Smooth muscle cell (in vitro differentiated cells): Measurements from ENCODE around the genes PCOLCE, TFR2, MOGAT3 and COL26A1.

- RAMPAGE, long total RNA: no peak
Observed at GRCh38 chr7:100493503-100493860, 9.8 kb downstream of the NYAP1 start.

- RAMPAGE, long total RNA: start-site peak on the plus strand at chr7:100602354-100602446, 2,021 and 1,888 reads in 2 replicates
Observed at GRCh38 chr7:100602072-100602681, at the start of gene PCOLCE. TSS of gene PCOLCE (plus strand) at chr7:100602363.

DNA sequence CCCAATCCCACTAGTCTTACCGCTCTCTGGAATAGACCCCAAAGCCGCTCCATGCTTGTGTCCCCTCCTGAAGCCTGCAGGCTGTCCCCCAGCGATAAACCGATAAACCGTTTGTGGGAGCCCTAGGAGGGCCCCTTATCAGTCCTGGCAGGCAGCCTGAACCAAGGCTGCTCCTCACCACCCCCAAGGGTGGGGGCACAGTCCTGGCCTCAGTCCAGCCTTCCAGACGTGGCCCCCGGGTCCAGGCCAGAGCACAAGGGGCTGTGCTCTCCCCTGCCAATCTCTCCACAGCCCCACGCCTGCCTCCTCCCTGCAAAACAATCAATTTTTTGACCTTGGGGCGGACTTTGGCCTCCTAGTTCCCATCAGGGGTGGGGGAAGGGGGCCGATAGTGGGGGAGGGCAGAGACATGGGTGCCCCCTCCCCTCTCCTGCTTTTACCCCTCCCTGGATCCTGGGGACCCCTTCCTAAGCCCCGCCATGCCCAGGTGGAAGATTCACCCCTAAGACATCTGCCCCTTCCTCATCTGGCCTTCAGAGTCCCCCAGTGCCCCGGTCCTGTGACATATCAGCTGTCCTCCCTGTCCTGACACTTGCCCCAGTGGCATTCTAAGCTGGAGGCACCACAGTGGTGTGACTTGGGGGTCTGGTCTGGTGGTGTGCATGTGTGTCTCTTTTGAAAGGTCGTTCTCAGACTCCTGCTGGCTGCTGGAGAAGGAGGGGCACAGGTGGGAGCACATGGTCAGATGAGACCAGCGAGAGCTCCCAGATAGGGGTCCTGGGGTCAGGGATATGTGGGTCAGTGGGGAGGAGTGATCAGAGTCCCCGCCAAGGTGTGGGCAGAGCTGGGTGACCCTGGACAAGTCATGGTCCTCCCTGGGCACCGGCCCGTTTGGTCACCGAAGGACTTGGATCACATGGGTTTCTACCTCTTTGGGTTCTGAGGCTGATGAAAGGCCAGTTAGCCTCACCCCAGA is at the start of gene TFR2:
TSS of gene TFR2 (minus strand) at position 96 of the 976 bp plus-strand sequence.
- RAMPAGE, long total RNA: no peak

- RAMPAGE, long total RNA: no peak
Observed at GRCh38 chr7:100683297-100683858, 9.8 kb downstream of the GNB2 start.

DNA sequence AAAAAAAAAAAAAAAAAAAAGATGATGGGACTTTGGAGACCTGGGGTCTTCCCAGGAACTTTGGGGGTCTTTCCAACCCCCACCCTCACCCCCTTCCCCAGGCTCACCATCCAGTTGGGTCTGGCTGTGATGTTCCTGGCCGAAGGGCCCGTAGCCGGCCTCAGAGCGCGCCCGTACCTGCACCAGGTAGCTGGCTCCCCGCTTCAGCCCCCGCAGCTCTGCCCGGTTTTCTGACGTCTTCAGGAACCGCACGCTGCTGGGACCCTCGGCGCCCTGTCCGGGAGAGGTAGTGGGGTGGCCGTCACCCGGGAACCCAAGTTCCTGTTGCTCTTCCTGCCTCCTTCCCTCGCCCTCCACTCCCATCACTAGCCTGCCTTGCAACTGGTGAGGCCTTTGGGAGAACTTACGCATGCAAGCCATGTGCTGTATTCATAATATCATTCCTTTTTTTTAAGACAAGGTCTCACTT is 10.2 kb downstream of the EPHB4 start:
- RAMPAGE, long total RNA: no peak

DNA sequence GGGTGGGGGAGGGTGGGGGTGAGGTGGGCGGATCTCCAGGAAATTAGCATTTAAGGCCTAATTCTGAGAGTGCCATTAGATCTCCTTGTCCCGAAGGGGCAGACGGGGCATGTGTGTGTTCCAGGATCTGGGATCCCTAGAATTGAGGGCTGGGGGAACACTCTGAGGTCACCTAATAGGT is 9.4 kb upstream of the EPHB4 start:
- RAMPAGE, long total RNA: no peak

DNA sequence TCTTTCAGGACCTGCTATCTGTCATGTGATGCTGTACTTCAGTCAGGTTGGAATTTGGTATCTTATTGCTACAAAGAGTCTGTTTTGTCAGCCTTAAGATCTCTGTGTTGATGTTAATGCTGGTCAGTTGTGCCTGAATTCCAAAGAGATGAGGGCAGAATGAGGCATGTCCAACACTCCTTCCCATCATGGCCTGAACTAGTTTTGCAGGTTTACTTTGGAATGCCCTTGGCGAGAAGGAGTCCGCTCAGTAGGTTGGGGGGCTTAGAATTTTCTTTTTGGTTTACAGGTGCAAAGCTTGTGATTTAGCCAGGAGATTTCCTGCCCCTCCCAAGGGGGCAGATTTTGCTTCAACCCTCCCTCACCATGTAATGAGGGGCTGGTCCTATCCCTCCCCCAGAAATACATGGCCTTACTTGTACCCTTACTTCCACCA is 19.8 kb upstream of the MUC3A start:
- RAMPAGE, long total RNA: no peak

DNA sequence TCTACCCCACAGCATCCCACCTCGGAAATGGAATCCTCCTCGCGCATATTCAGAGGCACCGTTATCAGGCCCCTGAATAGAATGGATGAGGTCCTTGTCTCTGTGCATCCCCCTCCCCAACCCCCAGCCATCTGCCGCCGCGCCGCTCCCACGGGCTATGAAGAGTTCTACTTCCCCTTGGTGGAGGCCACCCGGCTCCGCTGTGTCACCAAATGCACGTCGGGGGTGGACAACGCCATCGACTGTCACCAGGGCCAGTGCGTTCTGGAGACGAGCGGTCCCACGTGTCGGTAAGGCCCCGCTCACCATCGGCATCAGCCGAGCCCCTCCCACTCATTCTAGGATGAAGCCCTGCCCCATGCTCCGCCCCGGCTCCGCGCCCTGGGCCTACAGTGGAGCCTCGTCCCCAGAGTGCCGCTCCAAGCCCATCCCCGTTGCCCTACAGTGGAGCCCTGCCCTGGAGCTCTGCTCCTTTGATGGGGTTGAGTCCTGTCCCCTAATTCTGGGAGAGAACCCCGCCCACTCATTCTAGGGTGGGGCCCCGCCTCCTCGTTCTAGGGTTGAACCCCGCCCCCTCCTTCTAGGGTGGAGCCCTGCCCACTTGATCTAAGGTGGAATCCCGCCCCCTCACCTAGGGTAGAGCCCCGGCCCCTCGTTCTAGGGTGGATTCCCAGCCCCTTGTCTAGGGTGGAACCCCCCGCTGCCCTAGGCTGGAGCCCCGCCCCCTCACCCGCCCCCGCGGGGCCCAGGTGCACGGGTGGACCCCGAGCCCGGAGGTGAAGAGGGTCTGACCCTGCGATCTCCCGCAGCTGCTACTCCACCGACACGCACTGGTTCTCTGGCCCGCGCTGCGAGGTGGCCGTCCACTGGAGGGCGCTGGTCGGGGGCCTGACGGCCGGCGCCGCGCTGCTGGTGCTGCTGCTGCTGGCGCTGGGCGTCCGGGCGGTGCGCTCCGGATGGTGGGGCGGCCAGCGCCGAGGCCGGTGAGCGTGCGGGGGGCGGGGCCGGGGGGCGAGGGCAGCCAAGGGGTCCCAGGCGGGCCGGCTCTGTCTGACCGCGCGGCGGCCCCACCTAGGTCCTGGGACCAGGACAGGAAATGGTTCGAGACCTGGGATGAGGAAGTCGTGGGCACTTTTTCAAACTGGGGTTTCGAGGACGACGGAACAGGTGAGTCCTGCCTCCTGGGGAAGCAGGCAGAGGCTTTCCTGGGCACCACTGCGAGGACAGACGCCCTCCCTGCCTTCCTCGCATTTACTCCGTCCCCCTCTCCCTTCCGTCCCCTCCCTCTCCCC is 3.3 kb upstream of the MUC12 start:
- RAMPAGE, long total RNA: no peak

DNA sequence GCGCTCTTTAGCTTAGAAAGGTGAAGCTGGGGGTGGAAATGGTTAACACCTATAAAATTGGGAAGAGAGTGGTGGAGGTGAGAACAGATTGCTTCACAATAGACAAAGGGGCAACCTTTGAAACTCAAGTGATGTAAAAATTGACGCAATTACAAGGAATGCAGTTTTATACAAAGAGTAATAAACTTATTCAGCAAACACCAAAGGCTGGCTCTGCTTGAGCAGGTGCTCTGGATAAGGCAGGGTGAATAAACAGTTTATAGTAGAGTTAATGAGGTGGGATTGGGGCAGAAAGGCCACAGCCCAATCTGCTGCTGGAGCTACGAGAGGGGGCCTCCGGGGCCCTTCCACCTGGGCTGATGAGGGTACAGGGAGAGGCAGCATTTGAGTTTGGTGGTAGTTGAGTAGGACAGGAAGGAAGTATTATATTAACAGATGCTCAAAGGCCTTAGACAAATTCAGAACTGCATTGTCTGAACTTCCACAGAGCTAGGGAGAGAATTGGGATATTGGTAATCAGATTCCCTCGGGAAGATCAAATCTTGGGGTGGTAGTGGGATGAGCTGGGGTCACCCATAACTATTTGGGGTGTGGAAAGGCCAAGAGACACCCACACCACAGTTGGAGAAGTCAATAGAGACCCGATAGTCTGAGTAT is 6.1 kb downstream of the MUC12 start:
- RAMPAGE, long total RNA: no peak

GRCh38 chr7:101017007-101017927 is 2.6 kb upstream of the MUC17 start:
- RAMPAGE, long total RNA: start-site peak on the plus strand at chr7:101017281-101017294, 19 and 19 reads in 2 replicates; start-site peak on the minus strand at chr7:101017570-101017637, 38 and 31 reads in 2 replicates

DNA sequence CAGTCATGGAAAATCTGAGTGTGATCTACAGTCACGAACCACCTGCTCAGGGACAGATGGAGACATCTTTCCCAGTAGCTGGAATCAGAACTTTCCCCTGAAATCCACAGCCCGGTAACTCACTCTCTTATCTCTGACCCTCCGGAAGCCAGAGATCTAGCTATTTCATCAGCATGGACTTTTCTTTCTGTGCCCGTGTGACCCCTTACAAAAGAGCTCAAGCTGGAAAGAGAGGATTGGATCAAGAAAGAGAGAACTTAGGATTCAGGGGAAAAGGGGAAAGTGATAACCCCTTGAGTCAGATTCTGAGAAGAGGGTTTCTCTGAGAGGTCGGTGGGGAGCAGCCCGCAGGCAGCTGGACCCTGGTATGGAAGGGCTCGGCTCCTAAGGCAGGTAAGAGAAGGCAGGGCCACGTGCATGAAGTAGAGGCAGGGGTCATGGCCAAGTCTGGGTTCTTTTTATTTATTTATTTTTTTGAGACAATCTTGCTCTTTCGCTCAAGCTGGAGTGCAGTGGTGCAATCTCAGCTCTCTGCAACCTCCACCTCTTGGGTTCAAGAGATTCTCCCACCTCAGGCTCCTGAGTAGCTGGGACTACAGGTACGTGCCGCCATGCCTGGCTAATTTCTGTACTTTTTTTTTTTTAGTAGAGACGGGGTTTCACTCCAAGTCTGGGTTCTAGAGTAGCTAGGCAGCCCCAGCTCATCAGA is 4.3 kb upstream of the SERPINE1 start:
- RAMPAGE, long total RNA: no peak

DNA sequence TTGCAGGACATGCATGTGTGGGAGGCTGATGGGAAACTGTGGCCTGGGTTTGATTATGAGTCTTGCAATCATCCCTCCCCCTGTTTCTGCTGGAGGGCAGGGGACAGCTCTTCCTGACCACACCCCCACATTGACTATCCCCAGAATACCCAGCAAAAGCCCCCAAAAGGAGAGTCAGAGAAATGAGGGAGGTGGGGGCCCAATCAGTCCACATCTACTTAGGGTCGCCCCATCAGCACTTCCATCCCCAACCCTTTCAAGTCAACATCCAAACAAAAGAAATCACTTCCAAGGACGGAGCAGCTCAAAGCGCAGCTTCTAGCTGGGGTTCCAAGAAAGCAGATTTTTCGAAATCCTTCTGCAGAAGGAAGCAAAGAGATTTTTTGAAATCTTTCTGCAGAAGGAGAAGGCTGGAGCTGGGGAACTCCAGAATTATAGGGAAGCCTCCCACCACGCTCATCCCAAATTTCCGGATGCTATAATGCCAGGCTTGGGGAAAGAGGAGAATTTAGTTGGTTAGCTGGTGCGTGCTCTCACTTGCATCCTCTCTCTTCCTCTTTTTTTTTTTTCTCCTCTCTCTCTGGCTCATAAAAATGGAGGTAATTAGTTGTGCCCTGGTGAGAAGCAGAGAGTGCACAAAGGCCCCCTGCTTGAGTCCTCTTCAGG is 7.2 kb downstream of the SERPINE1 start:
- RAMPAGE, long total RNA: no peak

GRCh38 chr7:101169789-101170317 is 4.5 kb upstream of the VGF start:
- RAMPAGE, long total RNA: no peak

GRCh38 chr7:101200786-101201347 is at the start of gene MOGAT3:
TSS of gene MOGAT3 (minus strand) at chr7:101201036.
- RAMPAGE, long total RNA: no peak

GRCh38 chr7:101232418-101232905 is 5.1 kb downstream of the CLDN15 start:
- RAMPAGE, long total RNA: no peak

- RAMPAGE, long total RNA: no peak
Observed at GRCh38 chr7:101286604-101287501, 34.8 kb downstream of the IFT22 start.

DNA sequence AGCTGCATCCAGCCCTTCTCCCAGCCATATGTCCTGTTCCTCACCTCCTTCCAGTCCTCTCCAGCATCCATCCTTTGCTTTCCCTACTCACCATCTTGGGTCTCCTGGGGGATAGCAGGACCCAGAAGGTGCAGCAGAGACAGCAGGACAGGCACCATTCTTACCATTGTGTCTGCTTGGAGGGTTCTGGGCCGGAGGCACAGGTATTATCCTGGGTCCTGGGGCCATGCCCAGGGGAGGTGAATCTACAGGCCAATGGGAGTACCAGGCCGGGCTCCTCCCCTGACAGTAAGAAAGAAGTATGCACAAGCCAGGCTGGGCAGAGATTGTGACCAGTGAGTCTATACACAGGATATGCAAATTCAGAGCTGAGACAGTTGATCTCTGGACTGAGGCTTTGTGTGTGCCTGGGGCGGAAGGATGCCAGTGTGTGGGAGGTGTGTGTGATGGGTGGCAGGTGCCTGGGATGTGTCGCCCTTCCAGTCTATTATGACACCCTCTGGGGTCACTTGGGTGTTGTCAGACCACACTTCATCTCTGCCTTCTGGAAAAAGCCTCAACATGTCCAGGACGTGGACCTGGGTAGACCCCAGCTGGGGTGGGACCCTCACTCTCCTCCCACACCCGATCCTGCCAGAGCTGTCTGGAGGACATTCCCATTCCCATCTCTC is 31.9 kb downstream of the IFT22 start:
- RAMPAGE, long total RNA: no peak

DNA sequence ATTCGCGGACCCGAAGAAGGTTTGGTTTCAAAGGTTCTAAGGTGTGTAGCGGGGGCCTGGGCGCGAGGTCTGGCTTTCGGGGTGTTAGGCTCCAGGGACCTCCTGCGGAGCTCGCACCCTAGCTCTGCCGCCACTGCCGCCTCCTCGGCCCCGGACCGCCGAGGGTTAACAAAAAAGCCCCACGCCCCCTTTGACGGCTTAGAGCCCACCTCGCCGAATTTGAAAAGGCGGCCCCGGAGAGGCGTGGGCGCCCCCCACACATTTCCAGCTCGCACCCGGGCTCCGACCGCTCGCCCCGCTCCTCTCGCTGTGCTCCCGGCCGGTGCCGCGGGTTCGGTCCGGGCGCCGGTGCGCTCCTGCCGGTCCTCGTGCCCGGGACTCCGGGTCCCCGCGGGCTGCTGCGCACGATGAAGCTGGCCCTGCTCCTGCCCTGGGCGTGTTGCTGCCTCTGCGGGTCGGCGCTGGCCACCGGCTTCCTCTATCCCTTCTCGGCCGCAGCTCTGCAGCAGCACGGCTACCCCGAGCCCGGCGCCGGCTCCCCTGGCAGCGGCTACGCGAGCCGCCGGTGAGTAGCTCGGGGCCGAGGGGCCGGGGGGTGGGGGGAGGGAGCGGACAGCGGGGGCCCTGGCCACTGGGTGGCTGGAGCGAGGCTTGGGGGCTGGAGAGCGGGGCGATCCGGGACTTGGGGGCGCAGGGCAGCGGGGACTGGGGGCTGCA is at the start of gene COL26A1:
TSS of gene COL26A1 (plus strand) at position 250 of the 717 bp plus-strand sequence.
- RAMPAGE, long total RNA: start-site peak on the plus strand centred at position 485 of the sequence, 42 bp wide, 21 and 6 reads in 2 replicates

GRCh38 chr7:101401867-101402612 is 39.4 kb downstream of the COL26A1 start:
- RAMPAGE, long total RNA: no peak

- RAMPAGE, long total RNA: no peak
Observed at GRCh38 chr7:101437069-101437704, 74.5 kb downstream of the COL26A1 start.